Natural killer cell (primary cell): ENCODE results near the gene PANK3.

DNA sequence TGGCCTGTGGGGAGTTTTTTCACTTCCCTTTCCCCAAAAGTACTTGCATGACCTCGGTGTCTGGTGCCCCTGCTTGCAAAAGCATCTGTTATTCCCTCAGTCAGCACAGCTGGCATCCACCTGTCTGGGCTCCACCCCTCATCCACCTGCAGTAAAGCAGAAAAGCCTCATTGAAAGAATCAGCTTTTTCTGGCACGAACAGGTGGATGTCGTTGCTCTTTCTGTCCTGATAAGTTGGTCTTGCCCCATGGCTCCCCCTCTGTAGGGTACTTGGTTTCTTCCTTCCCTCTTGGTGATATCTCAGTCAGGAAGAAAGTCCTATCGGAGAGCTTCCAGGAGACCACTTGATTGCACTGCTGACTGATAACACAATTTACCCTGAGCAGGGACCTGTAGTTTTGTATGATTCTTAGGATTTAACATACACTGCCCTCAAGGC is 37.4 kb downstream of the WWC1 start:
- PRO-cap, result no peak

DNA sequence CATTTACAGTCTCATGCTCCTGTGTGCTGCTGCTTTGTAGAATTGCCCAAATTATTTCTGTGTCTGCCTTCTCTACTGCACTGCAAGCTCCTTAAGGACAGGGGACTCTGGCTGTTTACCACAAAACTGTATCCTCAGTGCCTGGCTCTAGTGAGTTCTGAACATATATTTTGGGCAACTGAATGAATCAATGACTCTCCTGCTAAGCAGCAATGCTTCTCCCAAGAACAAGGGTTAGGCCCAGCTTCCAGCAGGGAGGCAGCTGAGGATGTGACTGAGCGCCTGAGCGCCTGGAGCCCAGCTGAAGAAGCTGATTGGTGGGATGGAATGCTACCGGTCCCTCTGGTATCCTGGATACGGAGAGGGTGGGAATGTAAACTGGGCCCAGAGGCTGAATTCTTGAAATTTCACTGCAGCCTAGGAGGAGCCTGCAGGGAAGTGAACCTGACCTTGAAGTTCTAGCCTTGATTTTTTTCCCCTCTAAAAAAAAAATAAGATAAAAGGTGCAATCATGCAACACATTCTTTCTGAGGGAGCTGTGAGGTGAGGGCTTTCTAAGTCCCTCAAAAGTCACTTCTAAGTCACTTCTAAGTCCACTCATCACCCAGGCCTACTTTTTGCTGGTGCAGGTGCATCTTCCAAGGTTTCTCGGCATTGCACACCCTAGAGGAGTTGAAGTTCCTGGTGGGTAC is 43.3 kb downstream of the WWC1 start:
- PRO-cap, result no peak

DNA sequence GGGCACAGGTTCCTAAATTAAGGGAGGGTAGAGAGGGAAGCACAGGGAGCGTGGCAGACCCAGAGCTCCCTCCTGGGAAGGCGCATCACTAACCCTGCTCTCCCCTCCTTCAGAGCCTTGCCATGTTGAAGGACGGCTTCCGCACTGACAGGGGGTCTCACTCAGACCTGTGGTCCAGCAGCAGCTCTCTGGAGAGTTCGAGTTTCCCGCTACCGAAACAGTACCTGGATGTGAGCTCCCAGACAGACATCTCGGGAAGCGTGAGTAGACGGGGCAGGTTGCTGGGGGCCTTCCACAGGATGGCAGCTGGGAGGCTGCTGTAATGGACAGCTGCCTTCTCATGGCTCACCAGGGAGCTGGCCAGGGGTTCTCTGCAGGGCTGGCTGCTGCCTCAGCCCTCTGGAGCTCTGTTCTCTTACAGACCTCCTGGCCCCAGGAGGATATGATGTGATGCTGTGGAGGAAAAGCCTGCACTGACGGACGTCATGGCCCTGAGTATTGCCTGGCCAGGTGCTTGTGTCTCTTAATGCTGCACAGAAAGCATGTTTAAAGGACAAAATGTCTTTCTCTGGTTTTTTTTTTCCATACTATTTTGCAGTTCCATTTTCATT is 77.8 kb upstream of the RARS1 start:
- PRO-cap, result no peak

DNA sequence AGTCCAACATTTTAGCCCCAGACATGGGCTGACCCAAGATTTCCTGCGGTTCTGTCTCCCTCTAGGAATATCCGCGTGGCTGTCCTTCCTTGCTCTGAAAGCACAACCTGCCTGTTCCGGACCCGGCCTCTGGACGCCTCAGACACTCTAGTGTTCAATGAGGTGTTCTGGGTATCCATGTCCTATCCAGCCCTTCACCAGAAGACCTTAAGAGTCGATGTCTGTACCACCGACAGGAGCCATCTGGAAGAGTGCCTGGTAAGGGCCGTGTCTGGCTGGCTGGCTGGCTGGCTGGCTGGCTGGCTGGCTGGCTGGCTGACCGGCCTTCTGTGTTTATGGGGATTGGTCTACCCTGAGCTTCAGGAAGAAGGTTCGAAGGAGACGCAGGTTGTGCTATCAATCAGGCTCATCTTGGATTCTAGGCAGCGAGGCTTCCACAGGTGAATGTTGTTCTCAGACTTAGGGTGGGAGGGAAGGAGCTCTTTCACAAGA is 55.0 kb upstream of the RARS1 start:
- PRO-cap, result no peak

GRCh38 chr5:168577686-168578585 is 1.2 kb downstream of the PANK3 start:
- PRO-cap, result no peak

- PRO-cap, result unidirectional peak, plus-strand start at chr5:168579136; bidirectional peak, plus-strand start at chr5:168579331, minus-strand start at chr5:168579328; bidirectional peak, plus-strand start at chr5:168579929, minus-strand start at chr5:168579603
Observed at GRCh38 chr5:168578591-168579654, at the start of gene PANK3. Gene PANK3 (minus strand): TSS chr5:168579368.

DNA sequence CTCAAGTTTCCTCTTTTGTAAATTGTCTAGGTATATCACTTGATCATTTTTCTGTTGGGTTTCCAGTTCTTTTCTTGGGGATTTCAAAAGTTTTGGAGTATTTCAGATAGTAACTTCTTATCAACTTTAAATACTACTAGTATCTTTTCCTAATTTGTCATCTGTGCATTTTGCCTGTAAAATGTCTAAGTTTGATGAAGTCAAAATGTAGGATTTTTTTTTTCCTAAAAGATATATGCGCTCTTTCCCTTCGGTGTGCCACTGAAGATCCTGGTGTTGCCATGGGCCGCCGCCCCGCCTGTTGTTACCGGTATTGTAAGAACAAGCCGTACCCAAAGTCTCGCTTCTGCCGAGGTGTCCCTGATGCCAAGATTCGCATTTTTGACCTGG is 36.9 kb upstream of the PANK3 start:
- PRO-cap, result no peak

DNA sequence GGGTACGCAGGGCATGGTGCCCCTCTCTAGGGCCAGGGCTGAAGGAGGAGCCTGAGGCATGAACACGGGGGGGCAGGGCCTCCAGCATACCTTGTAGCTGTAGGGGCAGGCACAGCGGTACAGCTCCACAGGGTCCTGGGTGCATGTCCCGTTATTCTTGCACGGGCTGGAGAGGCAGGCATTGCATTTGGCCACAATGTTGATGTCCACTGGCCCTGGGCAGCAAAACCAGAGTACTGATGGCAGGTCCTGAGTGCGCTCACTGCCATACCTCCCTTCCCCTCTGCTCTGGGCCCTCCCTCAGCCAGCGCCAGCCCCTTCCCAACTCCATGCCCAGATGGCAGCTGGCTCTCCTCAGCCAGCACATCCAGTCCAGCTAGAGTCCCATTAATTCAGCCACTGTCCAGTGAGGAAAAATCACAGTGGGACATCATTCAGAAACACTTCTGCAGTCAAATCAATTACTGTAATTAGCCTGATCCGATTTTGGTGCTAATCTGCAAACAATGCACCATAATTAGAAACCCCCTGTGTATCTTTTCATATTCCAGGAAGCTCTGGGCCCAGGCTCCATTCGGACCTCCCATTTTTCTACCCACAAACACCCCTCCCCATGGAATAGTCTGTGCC is 128.8 kb upstream of the PANK3 start:
- PRO-cap, result no peak

DNA sequence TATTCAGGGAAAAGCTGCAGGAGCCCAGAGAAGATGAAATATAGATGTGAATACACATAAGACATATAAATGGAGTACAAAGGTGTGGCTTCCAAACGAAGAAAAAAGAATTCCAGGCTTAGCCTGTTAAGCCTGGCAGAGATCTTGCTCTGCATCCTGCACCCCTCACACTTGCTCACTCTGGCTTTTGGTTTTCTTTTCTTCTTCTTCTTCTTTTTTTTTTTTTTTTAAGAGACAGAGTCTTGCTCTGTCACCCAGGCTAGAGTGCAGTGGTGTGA is 218.8 kb upstream of the PANK3 start:
- PRO-cap, result unidirectional peak, minus-strand start at position 182 of the sequence

GRCh38 chr5:168819059-168819265 is 239.8 kb upstream of the PANK3 start:
- PRO-cap, result no peak

- PRO-cap, result no peak
Observed at GRCh38 chr5:169024294-169024934, 276.5 kb downstream of the SLIT3 start.

- PRO-cap, result no peak
Observed at GRCh38 chr5:169160866-169161602, 139.9 kb downstream of the SLIT3 start.

DNA sequence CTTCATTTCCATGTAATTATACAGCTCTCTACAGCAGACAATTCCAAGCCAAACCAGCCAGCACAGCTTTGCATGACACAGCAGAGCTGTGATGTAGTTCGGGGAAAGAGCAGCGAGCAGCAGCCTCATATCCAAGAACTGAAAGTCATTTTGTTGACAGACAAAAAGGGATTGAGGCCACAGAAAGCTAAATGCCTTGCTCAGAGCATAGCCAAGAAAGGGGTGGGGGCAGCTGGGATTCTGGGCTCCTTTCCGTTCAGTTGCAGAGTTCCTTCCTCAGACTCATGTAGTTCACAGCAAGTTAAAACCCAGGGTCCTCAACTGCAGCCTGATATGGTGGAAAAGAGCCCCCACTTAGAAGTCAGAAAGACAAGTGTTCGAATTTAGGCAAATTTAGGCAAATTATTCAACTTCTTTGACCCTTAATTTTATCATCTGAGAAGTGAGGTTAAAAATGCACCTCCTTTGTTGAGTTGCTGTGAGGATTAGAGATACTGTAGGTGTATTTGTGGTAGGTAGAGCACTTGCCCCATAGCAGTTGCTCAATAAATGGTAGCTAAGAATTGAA is 31.9 kb downstream of the LCP2 start:
- PRO-cap, result no peak

- PRO-cap, result no peak
Observed at GRCh38 chr5:170268284-170268798, 29.2 kb downstream of the LCP2 start.

GRCh38 chr5:170291320-170292144 is 6.0 kb downstream of the LCP2 start:
- PRO-cap, result no peak

DNA sequence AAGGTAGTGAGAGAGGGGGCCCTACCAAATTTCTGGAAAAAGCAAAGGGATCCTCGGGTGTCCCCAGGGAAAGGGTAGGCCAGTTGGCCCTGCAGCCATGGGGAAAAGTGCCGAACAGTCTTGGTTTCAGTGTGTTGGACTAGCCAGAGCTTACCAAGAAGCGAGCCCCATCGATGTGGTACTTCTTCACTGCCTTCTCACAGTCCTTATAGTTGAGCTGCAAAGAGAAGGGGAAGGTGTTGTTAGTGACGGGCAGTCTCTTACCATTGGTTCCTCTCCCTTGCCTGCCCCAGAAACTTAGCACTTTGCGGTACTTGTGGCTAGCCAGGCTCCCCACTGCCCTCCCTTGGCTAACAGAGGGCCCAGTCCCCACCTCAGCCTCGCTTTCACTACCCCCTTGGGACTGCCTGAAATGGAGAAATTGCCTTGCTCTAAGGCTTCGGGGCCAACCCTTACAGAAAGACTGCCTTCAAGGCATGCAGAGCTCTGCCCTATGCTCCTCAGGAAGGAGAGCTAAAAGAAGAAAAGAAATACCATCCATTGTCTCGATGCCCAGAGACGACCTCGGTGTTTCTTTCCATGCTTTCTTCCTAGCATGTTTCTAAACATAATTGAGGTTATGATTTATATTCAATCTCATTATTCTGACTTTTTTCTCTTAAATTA is 4.3 kb downstream of the LCP2 start:
- PRO-cap, result bidirectional peak, plus-strand start at position 365 of the sequence, minus-strand start at position 180 of the sequence

DNA sequence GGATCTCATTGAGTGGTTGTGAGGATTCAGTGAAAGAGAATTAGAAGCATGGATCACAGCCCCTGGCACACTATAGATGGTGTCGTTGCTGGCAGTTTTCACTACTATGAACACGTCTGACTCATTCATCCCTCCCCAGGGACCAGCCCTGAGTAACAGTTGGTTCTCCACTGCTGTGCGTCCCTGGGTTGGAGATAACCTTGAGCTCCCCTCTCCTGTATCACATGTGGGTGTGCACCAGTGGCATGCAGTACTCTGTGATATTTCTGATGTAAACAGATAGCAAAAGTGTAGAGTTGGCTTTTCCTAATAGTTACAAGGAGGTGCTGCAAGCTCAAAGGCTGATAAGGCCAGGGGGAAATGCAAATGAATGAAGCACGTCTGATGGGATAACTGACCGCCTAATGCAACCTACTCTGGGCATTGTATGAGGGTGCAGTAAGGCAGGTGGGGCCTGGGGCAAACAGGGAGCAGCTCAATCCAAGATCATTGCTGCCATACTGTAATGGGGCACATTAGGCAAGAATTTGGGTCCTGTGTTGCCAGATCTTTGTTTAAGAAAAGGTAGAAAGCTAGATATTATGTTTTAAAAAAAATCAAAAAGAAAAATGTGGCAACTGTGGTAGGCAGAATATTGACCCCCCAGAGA is 8.9 kb upstream of the LCP2 start:
- PRO-cap, result no peak

- PRO-cap, result no peak
Observed at GRCh38 chr5:170315206-170315673, 17.7 kb upstream of the LCP2 start.

DNA sequence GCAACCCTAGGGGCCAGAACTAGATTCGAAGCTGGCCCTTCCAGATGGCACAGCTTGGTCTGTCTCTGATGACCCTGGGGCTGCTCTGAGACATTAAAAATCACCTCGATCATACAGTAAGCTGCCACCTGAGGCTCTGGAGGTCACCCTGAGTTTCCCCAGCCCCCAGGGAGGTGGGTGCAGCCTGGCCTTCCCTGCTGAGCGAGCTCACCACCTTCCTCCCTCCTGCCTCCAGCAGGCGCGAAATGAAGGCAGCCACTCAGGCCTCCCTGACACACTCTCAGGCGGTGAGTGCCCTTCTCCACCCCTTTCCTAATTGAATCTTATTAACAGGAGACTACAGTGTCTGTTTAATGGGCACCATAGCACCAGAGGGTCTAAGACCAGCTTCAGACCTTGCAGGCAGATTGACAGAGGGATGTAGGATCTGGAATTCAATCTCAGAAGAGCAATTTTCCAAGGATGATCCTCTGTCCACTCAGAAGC is 1.6 kb upstream of the KCNMB1 start:
- PRO-cap, result no peak

DNA sequence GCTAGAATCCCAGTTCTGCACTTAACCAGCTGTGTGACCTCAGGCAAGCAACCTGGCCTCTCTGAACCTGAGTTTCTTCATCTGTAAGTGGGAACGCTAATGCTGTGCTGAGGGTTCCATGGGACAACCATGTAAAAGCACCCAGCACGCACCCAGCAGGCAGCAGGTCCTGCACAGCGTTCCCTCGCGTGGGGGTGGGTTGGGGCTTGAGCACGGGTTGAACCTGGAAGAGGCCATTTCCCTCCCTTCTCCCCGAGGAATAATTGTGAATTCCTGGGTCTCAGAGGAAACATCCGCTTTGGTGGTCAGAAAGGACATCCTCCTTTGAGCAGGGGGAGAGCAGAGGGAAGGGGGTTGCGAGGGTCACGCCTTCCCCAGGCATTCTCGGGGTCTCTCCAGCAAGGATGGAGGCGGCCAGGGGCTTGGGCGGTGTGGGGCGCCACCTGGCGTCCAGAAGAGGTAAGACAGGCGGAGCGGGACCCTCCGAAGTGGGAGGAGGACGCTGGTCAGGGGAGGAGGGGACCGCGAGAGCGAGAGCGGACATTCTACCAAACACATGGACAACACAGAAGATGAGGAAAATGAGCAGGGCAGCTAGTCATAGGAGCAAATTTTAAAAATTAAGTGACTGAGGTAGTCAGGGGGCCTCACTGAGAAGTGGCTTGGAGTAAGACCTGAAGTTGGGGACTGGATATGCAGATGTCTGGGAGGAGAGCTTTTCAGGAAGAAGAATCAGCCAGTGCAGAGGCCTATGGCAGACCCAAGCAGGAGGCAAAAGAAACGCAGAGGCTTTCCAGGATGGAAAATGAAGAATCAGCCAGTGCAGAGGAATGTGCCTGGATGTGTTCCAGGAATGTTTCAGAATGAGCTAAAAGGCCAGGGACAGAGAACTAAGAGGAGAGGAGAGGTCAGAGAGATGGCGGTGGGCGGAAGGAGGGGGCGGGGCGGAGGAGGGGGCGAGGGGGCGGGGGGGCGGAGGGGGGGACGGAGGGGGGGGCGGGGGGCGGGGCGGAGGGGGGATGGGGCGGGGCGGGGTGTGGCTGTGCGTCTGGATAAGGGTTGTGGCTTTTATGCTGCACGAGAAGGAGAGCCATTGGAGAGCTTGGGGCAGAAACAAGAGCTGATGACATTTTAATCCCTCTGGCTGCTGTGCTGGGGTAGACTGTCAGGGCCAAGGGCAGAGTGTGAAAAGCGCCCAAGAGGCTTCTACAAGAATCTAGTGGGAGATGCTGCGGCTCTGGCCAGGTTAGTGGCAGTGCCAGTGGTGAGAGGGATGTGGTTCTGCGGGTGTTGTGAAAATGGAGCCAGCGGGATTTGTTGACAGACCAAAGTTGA is 129.4 kb downstream of the KCNIP1 start:
- PRO-cap, result no peak